Bronchial epithelial cell (primary cell): ENCODE results near the genes RSRP1, RHD and MACO1.

DNA sequence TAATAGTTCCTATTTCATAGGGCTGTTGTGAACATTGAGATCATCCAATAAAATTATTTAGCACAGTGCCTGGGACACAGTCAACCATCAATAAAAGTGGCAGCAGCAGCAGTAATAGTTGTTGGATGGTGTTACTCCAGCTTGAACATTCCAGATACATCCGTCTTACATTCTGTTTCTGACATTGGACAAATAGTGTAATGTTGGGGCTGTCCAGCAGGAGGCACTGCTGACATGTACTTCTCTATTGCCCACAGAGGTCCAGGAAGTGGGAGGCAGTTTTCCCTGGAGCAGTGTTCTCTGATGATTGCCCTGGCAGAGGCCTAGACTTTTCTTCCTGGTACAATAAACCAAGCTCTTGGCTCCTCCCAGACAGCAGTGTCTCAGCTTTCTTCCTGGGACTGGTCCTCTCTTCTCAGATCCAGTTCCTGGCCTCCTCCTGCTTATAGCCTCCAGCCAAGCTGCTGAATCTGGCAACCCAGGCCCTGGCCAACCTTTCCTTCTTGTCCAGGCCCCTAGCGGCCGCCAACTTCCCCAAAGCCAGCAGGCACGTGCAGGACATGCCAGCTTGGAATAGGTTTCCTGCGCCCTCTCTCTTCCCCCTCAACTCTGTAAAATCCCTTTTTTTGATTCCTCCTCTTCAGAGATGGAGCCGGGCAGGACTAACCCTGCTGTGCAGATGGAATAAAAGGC lies 14.9 kb upstream of the IFNLR1 start:
- RRBS, 2 experiments: no CpG with 5 or more reads among the region's 6 CpGs

DNA sequence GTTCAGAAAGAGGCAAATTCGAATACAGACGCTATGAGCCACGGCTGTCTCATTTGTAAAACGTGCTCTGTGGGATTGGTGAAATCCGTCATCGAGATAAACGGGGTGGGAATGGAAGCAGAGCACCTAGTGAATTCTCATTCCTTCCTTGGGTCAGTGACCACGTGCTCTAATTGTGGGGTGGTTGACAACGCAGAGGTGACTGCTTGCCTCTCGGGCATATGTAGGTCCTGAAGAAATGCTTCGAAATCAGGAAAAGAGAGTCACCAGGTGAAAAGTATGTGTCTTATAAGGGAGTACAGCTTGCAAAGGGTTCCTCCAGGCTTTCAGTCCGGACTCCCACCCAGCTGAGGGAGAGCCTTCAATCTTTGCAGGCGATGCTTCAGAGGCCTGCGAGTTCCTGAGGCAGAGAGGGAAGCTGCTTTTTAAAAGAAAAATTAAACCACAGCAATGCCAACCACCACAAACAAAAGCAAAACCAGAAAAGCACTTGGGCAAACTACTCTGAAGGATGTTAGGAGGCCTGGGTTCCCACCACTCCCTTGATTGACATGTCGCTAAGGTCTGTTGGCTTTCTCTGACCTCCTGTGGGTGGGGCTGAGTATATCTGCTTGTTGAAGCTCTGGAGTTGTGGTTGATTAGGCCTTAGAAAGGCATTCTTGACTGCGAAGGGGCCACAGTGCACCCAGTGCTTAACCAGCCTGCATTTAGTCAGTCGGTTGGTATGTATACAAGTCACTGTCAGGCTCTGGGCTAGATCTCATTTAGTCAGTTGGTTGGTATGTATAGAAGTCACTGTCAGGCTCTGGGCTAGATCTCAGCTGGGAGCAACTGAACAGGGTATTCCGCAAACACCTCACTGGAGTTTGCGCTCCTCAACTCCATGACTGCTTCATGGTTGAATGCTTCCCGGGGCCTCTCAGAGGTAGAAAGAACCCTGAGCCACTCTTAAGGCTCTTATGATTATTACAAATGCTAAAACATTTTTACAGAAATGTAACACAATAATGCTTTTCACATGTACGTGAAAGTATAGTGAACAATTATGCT lies 1.2 kb downstream of the NIPAL3 start:
- RRBS, 2 experiments: no CpG with 5 or more reads among the region's 21 CpGs

DNA sequence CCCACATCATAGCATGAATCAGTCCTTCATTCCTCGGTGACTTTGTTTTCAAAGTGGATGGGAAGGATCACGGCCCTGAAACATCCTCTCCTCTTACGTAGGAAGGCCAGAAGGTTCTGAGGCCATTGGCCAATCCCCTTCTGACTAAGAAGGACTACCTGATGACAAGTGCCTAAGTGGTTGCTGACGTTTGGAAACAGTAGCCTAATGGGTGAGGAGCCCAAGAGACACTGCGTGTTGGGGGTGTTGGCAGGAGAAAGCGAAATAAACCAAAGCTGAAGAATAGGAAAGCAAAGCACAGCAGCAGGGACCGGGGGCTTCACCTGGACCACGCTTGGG lies 39.2 kb downstream of the NIPAL3 start:
- RRBS, 2 experiments: no CpG with 5 or more reads among the region's 8 CpGs

GRCh38 chr1:24501715-24502018 lies 969 bp upstream of the RCAN3 start:
- RRBS, 2 experiments: no CpG with 5 or more reads among the region's 9 CpGs

GRCh38 chr1:24502019-24502644 lies 504 bp upstream of the RCAN3 start:
- RRBS, 2 experiments: under 1 to 2% methylated on average over 16 of the region's 39 CpGs

DNA sequence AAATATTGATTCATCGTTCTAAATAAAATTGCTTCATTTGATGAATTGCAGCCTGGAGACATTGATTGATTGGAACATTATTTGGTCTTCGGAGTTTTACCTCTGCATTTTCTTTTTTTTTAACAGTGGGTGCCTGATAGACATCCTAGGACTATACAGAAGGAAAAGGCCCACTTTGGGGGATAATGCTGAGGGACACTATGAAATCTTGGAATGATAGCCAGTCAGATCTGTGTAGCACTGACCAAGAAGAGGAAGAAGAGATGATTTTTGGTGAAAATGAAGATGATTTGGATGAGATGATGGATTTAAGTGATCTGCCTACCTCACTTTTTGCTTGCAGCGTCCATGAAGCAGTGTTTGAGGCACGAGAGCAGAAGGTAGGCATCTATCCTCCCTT lies 11.6 kb downstream of the RCAN3 start:
- RRBS, 2 experiments: no CpG with 5 or more reads among the region's 4 CpGs

GRCh38 chr1:24676850-24677962 lies 34.1 kb downstream of the SRRM1 start:
- RRBS, 2 experiments: no CpG with 5 or more reads among the region's 11 CpGs

- RRBS, 2 experiments: no CpG with 5 or more reads among the region's 10 CpGs
Observed at GRCh38 chr1:24905429-24905900, 24.6 kb downstream of the RUNX3 start.

DNA sequence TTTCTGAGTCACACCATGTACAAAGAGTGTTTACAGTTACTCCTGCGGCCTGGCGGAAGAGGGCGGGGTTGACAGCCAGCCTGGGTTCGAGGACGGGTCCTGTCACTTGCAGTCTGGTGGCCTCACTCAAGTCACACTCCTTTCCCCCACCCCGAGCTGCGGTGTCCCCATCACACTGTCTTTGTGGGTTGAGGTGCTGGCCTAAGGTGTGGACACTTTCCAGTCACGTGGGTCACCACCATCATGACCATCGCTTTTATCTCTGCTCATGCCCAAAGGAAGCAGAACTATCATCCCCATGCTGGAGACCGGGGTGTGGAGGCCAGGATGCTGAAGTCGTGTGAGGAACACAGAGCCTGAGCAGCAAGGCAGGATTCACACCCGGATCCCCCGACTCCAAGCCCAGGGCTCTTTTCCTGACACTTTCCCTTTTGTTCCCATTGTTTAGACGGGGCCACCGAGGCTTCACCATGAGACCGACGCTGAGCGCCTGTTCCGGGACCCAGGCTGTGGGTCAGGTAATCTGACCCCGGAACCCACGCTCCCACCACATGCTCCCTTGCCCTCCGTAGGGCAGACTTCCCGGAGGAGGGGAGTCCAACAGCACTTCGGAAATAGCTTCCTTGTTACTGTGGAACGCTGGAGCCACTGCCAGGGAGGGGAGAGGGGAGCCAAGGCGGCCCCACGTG lies 18.6 kb downstream of the RUNX3 start:
- RRBS, 2 experiments: 85 to 88% methylated on average over 7 to 12 of the region's 27 CpGs

DNA sequence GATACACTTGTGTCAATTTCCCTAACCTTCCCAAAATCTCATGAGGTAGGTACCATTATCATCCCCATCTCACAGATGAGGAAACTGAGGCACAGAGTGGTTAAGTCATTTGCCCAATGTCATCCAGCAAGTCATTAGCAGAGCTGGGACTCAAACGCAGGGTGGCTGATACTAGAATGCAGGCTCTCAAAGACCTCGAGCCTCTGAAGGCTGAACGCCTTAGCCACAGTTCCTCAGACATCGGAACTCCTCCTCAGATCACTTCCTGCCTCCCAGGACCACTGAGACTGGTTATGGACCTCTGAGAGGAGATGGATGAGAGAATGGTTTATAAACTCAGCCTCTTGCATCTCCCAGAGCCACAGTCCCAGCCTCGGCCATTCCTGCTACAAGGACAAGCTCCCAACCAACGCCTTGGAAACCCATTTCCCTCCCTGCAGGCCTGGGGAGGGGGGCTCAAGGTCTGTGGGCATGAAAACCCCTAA lies 4.6 kb downstream of the RUNX3 start:
- RRBS, 2 experiments: no CpG with 5 or more reads among the region's 6 CpGs

DNA sequence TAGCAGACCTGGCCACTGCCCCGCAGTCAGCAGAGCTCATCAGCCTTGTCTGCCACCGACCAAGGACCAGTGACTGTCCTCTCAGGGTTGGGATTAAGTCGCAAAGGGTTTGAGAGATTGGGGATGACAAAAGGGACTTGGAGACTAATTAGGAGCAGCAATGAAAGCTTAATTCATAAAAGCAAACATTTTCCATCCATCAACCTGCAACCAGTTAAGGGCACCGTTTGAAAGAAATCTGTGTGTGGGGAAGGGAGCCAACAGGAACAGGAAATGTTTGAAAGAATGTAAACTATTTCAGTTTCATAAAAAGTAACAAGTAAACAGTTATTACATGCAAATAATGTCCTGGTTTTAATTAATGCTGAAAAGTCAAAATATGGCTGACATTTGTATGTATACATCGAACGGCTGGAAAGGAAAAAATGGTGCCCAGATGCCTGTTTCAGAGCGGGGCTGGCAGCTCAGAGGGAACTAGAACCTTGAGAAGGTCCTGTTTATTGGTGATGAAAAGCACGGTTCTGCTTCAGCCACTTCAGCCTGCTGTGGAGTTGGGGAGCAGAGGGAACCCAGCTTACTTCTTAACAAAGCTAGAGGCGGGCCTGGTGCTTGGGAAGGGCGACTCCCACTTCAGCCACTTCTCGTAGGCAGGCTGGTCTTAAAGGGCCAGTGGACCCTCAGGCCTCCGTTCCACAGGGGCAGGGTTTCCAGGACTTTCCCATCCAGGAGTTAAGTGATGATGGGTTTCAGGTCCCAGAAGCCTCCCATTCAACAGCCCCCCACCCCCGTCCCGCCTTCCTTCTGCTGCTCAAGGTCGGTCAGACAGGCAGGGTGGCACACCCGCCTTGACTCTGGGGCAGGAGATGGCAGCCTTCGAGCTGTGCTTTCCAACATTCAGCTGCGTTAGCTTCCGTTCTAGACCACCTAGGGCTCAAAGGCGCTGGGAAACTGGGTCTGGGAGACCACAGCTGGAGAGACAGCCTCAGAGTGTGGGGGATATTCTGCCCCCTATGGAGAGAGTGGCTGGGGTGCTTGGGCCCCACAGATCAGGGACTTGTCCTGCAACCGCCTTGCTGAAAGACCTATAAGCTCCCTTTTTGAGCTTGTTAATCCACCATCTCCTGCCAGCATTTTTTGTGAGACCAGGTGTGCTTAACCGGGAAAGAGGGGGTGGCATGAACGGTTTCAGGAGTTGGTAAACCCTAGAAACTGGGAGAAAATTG lies 3.5 kb downstream of the RUNX3 start:
- RRBS, 2 experiments: no CpG with 5 or more reads among the region's 23 CpGs

DNA sequence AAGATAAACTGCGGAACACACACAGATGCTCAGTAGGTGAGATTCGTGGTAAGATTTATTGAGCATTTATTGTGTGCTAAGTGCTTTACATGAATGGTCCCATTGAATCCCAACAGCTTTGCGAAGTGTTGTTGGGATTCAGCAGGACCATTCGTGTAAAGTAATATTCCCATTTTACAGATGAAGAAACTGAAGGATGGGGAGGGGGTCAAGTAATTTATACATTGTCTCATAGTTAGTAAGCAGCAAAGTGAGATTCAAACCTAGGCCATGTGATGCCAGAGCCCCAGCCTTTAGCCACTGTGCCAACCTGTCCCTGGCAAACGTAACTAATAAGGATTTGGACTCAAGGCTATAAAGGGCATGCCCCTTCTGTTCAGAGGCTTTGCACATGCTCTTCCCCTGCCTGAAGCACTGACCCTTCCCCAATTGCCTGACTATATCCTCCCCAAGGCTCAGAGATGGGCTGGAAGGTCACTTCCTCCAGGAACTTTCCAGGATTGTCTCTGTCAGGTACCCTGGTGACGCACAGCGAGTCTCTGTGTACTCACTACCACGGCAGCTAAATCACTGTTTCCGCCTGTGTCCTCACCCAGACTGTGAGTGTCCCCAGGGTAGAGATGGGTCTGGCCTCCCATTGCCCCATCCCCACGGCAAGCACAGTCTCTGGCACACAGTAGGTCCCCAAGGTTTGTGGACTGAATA lies 93.5 kb upstream of the RUNX3 start:
- RRBS, 2 experiments: no CpG with 5 or more reads among the region's 10 CpGs

- RRBS, 2 experiments: 1 to 2% methylated on average over 6 of the region's 29 CpGs
Observed at GRCh38 chr1:25247255-25247585, at the start of gene RSRP1. TSS of gene RSRP1 (minus strand) at chr1:25247454.

GRCh38 chr1:25267307-25268230 lies 4.7 kb upstream of the RHD start:
- RRBS, 2 experiments: 1% methylated on average over 5 of the region's 56 CpGs; no CpG with 5 or more reads in 1 of the 2 experiments

GRCh38 chr1:25272121-25272869 lies at the start of gene RHD:
TSS of gene RHD (plus strand) at chr1:25272509.
- RRBS, 2 experiments: no CpG with 5 or more reads among the region's 13 CpGs

GRCh38 chr1:25430793-25431651 lies at the start of gene MACO1:
TSS of gene MACO1 (plus strand) at chr1:25430897.
- RRBS, 2 experiments: 1 to 2% methylated on average over 42 to 49 of the region's 104 CpGs

DNA sequence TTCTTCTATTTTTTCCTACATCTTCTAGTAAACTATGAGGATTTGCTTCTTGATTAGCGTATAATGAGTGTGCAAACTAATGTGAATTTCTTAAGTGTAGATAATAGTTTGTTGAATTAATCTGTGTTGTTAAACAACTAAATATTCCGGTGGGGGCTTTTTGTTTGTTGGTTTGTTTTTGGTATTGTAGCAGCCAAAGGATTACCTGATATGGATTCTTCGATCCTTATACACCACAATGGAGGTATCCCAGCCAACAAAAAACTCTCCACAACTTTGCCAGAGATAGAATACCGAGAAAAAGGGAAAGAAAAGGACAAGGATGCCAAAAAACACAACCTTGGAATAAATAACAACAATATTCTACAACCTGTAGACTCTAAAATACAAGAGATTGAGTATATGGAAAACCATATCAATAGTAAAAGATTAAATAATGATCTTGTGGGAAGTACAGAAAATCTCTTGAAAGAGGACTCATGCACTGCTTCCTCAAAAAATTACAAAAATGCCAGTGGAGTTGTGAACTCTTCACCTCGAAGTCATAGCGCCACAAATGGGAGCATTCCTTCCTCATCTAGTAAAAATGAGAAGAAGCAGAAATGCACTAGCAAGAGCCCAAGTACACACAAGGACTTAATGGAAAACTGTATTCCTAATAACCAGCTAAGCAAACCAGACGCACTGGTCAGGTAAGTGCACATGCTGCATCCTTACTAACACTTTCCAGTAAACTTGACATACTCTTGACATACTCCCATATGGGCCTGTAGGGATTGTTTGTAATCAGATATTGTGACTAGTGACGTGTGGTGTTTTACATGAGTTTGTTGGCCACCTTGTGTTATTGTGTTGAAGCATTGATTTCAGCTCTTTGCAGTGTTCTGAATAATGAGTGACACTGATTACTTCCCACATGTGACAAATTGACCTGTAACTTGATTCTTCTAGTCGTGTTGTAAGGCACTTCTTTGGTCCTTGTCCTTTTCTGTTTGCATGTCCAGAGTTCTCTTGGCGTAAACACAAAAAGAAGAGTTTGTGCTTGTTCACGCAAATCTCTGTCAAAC lies 27.8 kb downstream of the MACO1 start:
- RRBS, 2 experiments: no CpG with 5 or more reads among the region's 11 CpGs

GRCh38 chr1:25563283-25564284 lies 20.2 kb downstream of the LDLRAP1 start:
- RRBS, 2 experiments: 20% methylated on average over 1 of the region's 23 CpGs; no CpG with 5 or more reads in 1 of the 2 experiments

DNA sequence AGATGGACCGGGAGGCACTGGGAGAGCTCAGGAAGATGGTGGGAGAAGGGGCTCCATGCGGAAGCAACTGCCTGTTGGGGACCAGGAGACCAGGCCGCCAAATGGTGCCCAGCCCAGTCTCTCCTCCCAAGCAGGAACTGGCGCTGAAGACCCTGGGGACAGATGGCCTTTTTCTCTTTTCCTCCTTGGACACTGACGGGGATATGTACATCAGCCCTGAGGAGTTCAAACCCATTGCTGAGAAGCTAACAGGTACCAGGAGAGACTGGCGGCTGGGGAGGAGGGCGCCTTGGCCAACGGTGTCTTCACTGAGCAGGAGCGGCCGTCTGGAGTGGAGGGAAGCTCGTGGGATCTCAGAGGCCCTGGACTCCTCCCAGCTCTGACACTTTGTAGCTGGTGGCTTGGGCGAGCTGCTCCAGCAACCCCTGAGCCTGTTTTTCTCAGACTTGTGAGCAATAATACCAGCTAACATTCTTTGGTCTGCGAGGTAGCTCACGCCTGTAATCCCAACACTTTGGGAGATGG lies 978 bp downstream of the SELENON start:
- RRBS, 2 experiments: no CpG with 5 or more reads among the region's 14 CpGs

DNA sequence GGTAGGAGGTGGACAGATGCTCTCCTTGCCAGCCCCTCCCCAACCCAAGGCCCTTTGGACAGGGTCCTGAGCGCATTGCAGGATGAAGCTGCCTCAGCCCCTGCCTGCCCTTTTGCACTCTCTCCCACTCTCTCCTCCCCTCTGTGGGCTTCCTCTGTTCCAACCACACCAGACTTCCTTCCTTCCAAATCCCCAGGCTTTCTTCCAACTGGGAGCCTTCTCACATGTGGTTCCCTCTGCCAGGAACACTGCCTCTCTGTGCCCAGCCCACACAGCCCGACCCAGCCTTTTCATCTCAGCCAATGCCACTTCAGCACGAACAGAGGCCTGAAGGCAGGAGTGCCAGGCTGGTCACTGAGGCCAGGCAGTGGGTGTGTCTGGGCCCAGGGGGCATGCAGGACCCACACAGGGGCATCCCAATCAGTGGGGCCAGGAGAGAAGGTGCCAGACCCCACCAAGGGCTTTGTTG lies 5.9 kb downstream of the SELENON start:
- RRBS, 2 experiments: no CpG with 5 or more reads among the region's 3 CpGs